Tongue (tissue), 2 donors: ENCODE measurements around the genes ERP29, RPL6 and CFAP73.

GRCh38 chr12:111658905-111659370 lies 26.8 kb downstream of the BRAP start:
- RAMPAGE, long total RNA, result no peak

- RAMPAGE, long total RNA, result no peak
These were observed 22.9 kb downstream of the BRAP start for GRCh38 chr12:111662823-111663255.

- RAMPAGE, long total RNA, result no peak
These were observed 4.2 kb downstream of the BRAP start for GRCh38 chr12:111681432-111682001.

- RAMPAGE, long total RNA, result no peak
These were observed 7.1 kb downstream of the TMEM116 start for GRCh38 chr12:112005688-112006406.

DNA sequence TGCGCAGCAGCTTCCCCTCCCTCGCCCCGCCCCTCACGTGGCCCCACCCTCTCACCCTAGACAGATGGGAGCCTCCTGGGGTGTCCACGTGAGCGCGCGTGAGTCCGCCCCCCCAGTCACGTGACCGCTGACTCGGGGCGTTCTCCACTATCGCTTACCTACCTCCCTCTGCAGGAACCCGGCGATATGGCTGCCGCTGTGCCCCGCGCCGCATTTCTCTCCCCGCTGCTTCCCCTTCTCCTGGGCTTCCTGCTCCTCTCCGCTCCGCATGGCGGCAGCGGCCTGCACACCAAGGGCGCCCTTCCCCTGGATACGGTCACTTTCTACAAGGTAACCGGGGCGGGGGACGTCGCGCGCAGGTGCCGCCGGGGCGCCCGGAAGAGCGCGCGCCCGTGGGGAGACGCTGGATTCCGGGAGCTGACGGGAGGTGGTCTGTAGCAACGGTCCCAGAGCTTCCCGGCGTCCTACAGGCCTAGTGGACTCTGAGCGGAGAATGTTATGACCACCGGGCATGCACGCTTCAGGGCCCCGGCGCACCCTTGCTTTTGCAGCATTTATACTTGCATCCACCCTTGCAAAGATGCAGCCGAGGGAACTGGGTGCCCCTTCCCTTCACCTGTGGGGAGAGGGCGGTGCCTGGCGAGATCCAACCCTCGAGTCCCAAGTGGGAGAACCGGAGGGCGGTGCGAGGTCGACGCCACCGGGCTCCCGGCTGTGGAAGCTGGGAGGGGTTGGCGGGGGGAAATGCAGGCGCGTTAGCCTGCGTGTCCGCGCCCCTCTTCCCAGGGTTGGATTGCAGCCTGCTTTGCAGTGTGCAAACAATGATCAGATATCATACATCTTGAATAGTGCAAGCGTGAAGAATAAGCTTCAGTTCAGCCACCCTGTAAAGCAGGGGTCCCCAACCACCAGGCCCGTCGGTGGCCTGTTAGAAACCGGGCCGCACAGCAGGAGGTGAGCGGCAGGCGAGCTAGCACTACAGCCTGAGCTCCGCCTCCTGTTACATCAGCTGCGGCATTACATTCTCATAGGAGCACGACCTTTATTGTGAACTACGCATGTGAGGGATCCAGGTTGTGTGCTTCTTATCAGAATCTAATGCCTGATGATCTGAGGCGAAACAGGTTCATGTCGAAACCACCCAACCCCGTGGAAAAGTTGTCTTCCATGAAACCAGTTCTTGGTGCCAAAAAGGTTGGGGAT lies at the start of gene ERP29:
TSS of gene ERP29 (plus strand) at position 147 of the 1,203 bp plus-strand sequence.
- RAMPAGE, long total RNA, result start-site peak on the plus strand centred at position 168 of the sequence, 13 bp wide, 659 and 121 reads in 2 replicates

- RAMPAGE, long total RNA, result no peak
These were observed 10.7 kb downstream of the ERP29 start for GRCh38 chr12:112023704-112024631.

DNA sequence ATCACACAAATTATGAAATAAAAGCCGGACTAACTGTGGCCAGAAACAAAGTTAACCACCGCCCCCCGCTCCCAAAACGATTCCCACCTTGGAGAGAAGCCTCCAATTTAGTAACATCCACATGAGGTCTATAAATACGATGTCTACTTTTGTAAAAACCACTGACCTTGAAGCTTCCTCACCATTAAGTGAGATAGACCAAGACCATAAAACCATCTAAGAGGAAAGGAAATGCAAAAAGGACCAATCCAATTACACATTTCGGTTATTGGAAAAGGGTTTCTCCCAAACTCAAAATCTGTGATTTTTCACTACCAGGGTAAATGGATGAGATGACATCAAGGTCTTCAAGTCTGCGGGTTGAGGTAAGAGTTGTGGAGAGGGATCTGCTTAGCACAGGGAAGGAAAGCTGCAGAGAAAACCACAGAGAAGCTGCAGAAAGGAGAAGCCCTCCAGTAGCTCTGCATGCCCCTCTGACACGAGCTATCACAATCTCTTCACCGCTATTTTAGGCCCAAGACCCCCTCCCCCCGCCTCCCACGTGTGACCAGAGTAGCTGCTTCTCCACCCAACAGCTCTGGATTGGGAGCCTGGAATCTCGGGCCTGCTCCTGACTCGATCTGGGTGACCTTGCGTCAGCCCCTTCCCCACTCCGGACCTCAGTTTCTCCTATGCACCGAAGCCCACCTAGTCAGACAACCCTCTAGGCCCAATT lies 846 bp downstream of the NAA25 start:
- RAMPAGE, long total RNA, result no peak

GRCh38 chr12:112158793-112159092 lies 33.4 kb downstream of the TRAFD1 start:
- RAMPAGE, long total RNA, result no peak

DNA sequence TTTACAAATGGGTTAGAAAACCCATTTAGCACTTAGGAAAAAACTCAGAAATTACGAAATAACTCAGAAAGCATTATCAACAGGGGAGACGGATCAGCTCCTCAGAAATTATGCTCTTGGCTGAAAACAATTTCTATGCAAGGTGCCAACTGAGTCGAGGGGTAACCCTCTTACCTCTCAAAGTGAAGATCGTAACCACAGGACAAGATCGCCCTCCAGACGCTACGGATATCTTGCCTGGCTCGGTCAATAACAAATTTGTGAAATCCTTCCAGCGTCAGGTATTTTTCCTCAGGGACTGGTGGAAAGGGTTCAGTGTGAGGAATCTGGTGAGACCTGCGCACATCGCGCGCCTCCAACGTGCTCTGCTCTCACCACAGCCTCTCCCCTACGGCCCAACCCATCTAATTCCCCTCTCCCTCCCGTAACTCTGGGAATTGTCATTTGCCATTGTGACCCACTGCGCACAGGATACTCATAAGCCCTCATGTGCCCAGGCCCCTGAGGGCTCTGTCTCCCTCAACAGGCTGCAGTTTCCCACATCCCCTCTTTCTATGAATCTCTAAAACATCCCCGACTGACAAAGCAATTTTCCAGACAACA lies 50.3 kb downstream of the TRAFD1 start:
- RAMPAGE, long total RNA, result no peak

GRCh38 chr12:112282754-112283514 lies 99.3 kb downstream of the HECTD4 start:
- RAMPAGE, long total RNA, result no peak

DNA sequence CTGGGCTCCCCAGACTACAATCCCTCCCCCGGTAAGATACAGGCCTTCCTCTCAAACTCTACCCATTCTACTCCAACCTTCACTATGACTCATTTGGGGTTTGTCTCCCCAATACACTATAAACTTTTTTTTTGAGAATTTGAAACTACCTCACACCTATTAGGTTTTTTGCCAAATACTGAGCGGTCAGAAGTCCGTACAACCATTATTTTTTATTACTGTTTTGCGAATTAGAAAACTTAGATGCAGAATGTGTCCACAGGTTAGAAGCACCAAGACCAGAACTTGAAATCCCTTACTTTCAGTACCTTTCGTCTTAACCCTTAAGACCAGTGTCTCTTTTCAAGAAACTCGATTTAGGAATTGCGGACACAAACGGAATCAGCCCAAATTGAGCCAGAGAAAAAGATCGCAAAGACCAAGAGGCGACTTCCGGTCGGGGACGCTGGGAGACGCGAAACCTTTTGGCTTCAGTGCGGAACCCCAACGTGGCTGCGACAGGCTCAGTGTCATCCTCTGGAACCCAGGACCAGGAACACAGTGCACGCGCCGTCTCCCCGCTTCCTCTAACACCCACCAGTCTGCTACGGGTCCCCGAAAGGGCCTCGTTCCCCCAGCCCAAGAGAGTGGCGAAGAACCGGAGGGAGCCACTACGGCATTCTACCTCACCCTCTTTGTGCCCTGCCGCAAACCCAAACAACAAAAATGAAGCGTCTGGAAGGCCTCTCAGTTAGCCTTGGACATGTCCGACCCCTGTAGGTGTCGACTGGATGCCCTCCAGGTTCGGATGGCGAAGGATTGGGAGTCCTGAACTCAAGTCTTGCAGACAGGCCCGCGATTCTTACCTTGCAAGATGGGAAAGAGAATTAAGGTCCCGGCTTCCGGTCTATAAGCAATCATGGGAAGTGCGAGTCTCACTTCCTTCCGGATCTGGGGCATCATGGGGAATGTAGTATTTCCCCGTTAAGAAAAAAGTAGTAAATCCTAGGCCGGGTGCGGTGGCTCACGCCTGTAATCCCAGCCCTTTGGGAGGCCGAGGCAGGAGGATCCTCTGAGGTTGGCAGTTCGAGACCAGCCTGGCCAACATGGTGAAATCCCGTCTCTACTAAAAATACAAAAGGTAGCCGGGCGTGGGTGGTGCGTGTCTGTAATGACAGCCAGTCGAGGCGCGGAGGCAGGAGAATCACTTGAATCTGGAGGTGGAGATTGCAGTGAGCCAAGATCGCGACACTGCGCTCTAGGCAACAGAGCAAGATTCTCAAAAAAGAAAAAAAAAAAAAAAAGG lies at the start of gene RPL6:
TSS of gene RPL6 (minus strand) at position 864 of the 1,285 bp plus-strand sequence.
- RAMPAGE, long total RNA, result start-site peak on the minus strand centred at position 865 of the sequence, 23 bp wide, 67,407 and 2,890 reads in 2 replicates

DNA sequence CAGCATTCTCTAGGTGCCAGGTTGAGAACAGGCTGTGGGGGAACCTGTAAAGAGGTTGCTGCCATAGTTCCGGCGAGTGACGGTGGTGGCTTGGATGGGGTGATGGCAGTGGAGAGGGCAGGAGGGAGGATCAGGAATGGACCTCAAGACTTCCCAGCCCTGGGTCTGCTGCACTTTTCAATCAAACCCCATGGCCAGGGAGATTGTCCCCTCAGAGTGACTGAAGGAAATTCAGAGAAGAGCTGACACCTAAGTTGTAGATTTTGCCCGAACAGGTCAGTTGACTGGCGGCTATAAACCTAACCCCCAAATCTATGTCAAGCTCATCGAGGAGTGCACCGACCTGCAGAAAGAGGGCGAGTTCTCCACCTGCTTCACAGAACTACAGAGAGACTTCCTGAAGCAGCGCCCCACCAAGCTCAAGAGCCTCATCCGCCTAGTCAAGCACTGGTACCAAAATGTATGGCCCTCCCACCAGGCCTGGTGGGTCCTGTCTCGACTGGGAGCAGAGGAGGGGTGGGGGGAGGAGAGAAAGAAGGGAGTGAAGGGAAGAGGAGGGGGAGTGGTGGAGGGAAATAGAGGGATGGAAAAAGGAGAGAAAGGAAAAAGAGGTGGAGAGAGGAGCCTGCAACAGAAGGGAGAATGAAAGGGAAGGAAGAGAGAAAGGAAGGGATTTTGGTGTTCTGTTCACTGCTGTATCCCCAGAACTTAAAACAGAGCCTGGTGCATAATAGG lies 4.2 kb downstream of the OAS1 start:
- RAMPAGE, long total RNA, result no peak

GRCh38 chr12:112918458-112919163 lies 11.8 kb downstream of the OAS1 start:
- RAMPAGE, long total RNA, result no peak

DNA sequence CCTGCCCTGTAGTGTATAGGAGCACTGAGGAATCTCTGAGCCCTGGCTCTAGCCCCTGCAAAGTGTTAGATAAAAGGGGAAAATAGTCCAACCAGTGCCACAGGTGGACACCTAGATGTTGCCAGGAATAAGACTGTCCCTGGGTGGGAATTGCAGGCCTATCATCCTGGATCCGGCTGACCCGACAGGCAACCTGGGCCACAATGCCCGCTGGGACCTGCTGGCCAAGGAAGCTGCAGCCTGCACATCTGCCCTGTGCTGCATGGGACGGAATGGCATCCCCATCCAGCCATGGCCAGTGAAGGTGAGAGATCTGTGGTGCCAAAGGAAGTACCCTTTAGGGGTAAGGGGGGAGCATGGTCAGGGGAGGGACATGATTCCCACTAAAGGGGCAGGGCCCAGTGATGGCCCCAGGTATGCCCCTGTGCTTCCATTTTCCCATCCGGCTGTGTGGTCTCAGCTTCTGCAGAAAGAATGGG lies 8.8 kb upstream of the OAS2 start:
- RAMPAGE, long total RNA, result no peak

DNA sequence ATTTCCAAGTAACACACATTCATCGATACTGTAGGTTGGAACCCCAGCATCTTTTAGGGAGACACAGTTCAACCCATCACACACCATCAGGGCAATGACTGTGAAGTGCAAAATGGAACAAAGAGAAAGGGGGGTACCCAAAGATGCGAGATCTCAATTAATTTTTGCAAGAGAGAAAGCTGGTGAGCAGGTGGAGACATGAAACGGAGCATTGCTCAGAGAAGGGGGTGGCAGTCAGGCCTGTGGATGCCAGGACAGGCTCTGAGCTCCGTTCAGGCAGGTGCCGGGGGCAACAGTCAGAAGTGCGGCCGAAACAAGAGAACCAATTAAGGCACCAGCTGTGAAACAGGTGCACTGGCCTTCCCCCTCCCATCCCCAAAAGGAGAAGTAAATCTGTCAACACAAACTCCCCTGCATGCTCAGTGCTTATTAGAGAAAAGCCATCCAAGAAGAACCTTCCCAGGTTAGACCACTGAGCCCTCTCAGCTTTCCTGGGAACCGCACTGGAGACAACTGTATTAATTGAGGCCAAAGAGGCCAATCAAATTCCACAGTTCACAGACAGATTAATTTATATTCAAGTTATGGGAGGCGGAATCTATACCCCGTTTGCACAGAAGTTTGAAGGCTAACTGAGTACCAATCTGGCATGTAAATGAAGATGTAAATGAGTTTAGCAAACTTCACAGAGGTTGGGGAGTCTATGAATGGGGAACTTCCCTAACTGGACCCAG lies 20.7 kb downstream of the OAS2 start:
- RAMPAGE, long total RNA, result no peak

DNA sequence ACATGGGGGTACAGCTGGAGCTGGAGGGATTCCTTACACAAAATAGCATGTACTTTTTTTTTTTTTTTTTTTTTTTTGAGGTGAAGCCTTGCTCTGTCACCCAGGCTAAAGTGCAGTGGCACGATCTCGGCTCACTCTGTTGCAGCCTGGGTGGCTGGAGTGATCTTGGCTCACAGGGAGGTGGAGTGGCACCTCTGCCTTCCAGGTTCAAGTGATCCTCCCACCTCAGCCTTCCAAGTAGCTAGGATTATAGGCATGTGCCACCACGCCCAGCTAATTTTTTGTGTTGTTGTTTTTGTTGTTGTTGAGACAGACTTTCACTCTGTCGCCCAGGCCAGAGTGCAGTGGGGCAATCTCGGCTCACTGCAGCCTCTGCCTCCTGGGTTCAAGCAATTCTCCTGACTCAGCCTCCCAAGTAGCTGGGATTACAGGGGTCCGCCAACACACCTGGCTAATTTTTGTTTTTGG lies 5.2 kb upstream of the RASAL1 start:
- RAMPAGE, long total RNA, result no peak

DNA sequence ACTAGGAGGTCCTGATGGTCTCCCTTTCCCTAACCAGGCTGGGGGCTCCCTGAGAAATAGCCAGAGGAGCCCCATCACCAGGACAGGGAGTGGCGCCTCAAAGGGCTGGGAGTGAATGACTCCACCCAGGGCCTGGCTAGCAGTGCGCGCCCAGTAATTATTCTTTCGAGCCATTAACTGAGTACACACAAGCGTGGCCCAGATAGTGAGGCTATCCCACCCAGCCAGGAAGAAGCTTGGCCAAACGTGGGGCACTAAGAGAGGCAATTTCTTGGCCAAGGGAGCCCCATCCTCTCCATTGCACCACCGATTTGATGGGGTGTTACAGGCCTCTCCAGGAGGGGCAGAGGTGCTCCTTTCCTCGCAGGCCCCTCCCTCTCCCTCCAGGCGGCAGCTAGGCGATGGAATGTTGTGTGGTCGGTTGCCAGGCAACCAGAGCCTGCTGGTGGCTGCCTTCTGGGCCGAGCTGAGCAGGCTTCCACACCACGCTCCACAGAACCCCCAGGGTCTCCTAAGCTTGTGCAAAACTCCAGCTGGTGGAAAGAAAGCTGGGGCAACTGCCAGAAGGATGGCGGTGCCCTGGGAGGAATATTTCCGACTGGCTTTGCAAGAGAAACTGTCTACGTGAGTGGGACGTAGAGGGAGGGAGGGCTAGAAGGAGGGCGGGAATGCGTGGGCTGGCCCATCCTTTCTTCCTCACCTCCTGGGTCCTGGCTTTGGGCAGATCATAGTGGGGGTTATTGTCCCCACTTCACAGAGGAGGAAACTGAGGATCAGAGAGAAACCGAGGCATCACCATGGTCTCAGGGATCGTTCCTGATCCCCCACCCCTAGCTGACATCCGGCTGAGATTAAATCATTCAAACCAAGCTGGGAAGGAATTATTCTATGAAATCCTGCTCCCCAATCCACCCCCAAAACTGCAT lies at the start of gene CFAP73:
TSS of gene CFAP73 (plus strand) at position 435 of the 926 bp plus-strand sequence.
- RAMPAGE, long total RNA, result no peak

GRCh38 chr12:113239095-113239798 lies 18.0 kb downstream of the TPCN1 start:
- RAMPAGE, long total RNA, result no peak

DNA sequence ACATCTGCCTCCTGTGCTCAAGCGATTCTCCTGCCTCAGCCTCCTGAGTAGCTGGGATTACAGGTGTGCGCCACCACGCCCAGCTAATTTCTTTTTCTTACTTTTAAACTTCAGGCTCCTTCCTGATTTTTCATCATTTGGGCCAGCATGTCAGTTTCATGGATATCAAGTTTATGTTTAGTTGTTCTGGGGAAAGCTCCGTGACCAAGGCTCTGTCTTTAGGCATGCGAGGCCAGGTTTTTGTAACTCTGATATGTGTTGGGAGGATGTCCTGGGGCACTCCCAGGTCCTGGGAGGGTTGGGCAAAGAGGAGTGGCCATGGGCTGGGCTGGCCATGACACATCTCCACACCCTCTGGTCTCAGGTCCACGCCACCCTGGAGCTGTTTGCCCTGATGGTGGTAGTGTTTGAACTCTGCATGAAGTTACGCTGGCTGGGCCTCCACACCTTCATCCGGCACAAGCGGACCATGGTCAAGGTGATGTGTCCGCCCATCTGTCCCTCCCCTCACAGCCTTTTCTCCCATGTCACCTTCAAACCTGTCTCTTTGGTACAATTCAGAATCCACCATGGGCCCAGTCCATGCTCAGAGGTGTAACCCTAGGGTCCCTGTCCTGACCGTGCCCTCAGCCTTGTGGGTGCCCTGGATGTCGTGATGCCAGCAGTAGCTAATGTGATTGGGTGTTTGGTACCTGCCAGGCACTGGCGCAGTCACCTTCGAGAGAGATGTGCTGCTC lies 46.4 kb downstream of the TPCN1 start:
- RAMPAGE, long total RNA, result no peak

DNA sequence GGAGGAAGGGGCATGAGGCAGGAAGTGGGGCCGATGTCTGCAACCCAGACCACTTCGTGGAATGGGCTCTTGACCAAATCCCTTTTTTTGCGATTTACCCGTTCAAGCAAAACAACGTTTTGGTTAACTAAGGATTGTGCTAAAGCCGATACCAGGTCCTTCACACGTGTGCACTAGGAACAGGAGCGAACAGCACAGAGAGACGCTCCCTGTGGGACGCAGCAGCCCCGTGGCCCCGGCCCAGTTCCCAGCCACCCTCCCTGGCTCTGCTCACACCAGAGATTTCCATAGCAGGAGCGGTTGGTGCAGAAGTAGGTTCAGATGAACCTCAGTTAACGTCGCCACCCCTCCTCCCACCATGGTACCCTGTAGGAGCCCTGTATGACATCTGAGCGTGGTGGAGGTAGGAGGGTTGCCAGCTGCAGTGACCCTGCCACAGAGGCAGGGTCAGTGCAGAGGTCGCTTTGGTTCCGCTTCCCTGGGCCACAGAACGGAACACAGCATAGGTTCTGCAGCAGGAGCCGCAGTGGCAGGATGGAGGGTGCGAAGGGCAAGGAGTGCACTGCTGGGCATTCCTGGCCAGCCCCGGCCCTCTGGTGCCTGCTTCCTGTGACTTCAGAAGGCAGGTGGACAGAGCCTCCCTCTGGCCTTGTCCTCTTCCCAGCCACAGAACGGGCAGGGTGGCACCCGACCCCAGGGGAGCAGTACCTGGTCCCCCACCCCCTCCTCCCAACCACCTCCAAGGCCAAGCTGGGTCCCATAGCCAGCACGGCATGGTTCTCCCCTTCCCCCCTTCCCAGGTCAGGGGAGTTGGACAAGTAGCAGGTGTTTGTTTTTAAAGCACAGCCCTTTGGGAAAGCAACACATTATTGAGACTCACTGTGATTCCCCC lies 37.8 kb downstream of the SLC8B1 start:
- RAMPAGE, long total RNA, result no peak